ENCODE results near the genes ZNF518A and UBTD1.

DNA sequence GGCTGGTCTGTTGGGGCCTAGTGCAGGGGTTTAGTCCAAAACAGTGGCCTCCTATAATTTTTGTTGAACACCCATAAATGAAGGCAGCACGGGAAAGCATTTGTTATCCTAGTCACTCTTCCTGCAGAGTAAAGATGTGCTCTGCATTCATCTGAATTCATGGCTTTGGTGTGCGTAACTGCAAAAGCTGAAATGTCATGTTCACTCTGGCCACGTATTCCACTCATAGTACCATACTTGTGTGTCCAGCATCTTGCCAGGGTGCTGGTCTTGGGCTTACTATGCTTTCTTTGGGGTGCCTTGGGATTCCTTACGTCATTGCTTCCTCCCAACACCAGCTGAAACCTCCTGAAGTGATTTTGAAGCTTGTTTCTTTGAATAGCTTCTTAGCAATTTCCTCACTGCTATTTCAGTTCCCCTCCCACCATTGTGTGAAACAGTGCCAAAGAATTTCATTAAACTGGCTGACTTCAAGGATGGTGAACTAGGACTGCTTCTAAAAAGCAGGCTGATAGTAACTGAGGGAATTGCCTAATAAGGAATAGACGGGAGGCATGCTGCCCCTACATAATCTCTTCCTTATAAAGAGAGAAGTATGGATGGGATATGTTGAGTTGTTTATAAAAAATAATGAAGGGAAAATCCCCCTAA lies 36.9 kb downstream of the ENTPD1 start:
- RAMPAGE, long total RNA, result no peak
- RRBS, result no CpG with 5 or more reads among the region's 5 CpGs

GRCh38 chr10:96044760-96045153 lies 1.4 kb downstream of the CCNJ start:
- RAMPAGE, long total RNA, result no peak
- RRBS, result no CpG with 5 or more reads among the region's 8 CpGs

GRCh38 chr10:96129820-96130628 lies at the start of gene ZNF518A:
Gene ZNF518A, plus strand, starts transcription at chr10:96130297.
- RAMPAGE, long total RNA, result no peak
- RRBS, result 2% methylated on average over 27 of the region's 68 CpGs

DNA sequence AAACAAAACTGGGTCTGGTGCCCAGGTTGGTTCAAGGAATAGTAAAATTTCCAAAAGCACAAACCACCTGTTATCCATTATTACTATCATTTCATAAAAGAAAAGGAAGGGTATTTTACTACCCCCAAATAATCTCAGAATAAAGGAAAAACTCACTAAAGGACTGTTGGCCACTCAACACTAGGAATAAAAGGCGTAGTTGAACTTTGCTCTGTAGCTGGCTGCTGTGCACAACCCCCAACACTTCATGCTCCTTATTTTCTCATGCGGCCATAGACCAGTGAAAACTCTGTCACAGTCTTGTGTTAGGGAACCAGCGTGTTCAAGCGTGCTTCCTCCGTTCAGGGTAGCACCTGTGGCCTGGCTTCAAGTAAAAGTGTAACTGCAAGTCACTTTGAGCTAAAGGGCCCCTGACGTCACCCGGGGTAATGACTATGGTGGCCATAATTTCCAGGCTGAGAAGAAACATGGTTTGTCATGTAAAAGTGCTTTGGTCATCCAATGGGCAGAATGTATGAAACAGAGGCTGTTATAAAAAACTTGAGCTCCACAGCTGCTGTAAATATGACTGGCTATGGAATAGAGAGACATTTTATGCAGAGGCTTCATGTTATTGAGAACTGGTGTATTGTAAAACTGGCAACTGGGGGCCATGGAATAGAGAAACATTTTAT lies 27.0 kb downstream of the BLNK start:
- RAMPAGE, long total RNA, result no peak
- RRBS, result no CpG with 5 or more reads among the region's 7 CpGs

GRCh38 chr10:96374980-96375750 lies 16.4 kb upstream of the OPALIN start:
- RAMPAGE, long total RNA, result no peak
- RRBS, result no CpG with 5 or more reads among the region's 34 CpGs

- RAMPAGE, long total RNA, result no peak
- RRBS, result no CpG with 5 or more reads among the region's 2 CpGs
Observed at GRCh38 chr10:96588707-96589144, 1.9 kb upstream of the TM9SF3 start.

DNA sequence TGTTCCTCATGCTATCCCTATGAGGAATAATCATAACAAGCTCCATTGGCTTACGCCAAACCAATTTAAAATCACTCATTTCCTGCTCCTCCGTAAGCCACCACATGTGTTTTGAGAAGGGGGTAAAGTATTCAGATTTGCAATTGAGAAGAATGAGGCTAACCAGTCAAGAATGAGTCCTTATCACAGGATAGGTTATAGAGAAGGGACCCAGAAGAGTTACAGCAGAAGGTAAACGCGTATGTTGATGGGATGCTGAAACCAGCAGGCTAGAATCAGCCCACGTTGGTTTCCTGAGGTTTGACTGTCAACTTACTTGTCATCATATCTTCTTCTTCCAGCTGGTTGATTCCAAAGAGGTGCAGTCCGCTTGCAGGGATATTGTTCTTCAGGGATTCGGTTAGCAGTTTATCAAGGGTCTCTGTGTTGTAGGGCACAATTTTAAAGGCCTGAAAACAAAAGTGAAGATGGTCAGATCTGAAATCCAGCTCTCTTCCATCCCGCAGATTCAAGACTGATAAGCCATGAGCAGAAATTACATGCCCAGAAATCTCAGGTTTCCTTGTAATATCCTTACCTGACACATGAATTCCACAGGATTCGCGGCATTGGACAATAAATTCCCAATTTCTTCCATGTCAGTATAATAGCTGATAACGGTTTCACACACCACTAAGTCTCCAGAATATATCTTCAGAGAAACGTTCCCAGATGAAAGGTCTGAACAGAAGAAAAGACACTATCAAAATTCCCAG lies 64.3 kb upstream of the TM9SF3 start:
- RAMPAGE, long total RNA, result no peak
- RRBS, result no CpG with 5 or more reads among the region's 12 CpGs

DNA sequence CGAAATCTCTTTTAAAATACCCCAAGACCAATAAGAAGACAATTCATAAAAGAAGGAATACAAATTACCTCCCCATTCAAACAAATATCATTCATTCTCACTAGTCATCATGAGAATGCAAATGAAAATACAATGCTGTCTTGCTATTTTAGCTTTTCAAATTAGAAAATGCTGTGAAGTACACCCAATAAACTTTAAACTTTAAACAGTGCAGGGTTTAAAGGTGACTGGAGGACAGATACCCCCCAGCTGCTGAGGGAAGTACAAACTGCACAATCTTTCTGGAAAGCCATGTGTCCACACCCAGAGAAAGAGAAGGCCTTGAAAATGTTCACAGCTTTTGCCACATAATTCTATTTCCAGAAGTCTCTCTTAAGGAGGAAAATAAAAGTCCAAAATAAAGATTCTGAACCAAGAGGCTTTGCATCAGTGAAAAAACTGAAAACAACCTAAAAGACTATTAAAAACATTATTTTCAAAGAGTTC lies 56.5 kb downstream of the PIK3AP1 start:
- RAMPAGE, long total RNA, result no peak
- RRBS, result no CpG with 5 or more reads among the region's 1 CpG

DNA sequence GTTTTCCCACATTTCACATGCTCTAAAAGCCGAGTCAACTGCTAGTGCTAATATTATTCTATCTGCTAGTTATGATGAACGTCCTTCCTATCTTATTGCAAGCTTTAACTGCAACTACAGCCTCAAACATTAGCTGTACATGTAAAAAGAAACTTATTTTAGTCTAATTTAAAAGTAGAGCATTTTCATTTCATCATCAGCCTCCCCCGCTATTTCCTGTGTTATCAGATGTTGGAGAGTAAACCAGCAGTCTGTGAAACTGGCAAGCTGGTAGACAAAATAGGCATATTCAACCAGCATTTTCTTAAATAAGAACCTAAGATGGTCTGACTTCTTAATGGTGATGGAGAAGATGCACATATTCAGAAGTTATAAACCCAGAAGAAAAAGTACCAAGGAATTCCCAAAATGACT lies 25.0 kb downstream of the PIK3AP1 start:
- RAMPAGE, long total RNA, result no peak
- RRBS, result no CpG with 5 or more reads among the region's 3 CpGs

DNA sequence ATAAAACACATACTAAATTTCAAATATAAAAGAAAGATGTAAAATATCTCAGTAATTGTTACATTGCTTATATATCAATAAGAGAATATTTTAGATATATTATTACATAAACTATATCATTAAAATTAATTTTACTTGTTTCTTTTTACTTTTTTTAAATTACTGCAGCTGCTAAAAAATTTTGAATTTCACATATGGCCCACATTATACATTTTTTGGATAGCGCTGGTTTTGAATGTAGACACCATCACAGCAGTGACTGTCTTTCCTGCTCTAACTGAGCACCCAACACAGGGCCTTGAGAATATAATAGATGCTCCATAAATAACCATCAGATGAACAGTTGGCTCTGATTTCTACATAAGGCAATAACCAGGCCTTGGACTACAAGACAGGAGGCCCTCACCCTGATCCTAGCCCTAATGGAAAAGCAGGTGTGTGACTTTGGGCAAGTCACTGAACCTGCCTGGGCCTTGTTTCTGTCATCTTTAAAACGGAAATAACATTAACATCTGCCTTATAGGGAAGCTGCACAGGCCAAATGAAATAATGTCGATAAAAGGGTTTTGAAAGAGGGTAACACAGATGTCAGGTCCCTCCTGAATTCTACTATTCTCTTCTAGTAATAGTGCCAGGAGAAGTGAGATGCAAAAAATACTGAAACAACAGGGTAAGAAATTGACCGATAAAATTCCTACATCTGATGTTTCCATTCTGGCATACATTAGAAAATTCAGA lies 20.8 kb downstream of the PIK3AP1 start:
- RAMPAGE, long total RNA, result no peak
- RRBS, result no CpG with 5 or more reads among the region's 4 CpGs

- RAMPAGE, long total RNA, result no peak
- RRBS, result no CpG with 5 or more reads among the region's 13 CpGs
Observed at GRCh38 chr10:96718135-96719115, 1.9 kb downstream of the PIK3AP1 start.

DNA sequence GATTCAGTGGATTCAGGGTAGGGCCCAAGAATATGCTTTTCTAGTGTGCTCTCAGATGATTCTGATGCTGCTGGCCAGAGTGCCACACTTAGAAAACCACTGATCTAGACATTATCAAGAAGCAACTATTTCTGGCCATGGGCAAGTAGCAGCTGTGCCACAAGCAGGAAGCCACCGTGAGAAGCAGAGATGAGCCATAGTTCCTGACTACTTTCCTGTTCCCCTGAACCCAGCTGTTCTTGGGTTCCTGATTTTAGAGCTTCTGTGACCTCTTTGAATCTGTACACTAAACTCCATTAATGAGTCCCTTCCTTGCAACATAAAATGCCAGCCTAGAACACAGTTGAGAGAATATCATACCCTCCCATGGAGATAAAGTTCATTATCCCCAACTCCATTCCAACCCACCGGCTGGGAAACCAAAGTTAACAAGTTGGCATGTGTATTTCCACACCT lies 38.2 kb upstream of the PIK3AP1 start:
- RAMPAGE, long total RNA, result no peak
- RRBS, result no CpG with 5 or more reads among the region's 2 CpGs

GRCh38 chr10:96833698-96834098 lies 1.6 kb downstream of the LCOR start:
- RAMPAGE, long total RNA, result no peak
- RRBS, result no CpG with 5 or more reads among the region's 9 CpGs

GRCh38 chr10:97320750-97321529 lies 1.9 kb downstream of the FRAT1 start:
- RAMPAGE, long total RNA, result no peak
- RRBS, result 2% methylated on average over 5 of the region's 41 CpGs

- RAMPAGE, long total RNA, result no peak
- RRBS, result no CpG with 5 or more reads among the region's 4 CpGs
Observed at GRCh38 chr10:97321798-97322463, 2.9 kb downstream of the FRAT1 start.

GRCh38 chr10:97435976-97436539 lies 9.7 kb downstream of the EXOSC1 start:
- RAMPAGE, long total RNA, result no peak
- RRBS, result no CpG with 5 or more reads among the region's 7 CpGs

DNA sequence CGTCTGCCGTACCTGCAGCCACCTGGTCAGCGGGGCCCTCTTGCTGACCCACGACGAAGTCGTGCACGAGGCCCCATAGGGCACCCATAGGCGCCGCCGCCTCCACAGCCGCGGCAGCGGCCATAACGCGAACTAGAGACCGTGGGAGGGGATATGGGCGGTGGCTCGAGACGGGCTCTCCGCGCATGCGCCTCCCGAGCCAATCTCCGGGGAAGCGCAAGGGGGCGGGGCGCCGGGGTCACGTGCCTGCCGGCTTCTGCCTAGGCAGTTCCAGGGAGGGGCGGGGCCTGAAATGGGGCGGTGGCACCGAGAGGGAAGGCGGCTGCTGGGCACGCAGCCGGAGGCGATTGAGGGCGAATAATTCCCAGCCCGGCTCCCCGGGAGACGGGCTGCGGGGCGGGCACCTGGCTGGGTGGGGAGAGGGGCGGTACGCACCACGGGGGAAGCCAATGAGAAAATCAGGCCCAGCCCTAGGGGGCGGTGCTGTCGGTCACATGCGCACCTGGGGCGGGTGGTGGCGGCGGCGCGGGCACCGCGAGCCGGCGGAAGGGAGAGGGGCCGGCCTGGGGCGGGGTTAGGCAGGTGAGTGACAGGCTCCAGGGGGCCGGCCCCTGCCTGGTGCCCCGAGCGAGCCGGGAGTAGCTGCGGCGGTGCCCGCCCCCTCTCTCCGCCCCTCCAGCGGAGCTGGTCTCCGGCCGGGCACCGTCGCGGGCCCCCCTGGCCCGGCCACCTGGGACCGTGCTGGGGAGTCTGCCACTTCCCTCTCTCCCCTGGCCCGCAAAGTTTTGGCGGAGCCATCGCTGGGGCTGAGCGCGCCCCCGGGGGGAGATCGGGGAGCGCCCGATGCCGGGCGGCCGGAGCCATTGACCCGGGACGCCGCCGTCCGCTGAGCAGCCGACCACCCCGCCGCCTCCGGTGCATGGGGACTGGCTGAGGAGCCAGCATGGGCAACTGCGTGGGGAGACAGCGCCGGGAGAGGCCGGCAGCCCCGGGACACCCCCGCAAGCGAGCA lies at the start of gene UBTD1:
UBTD1 (plus strand) TSS at position 664 of the 1,012 bp plus-strand sequence.
- RAMPAGE, long total RNA, result start-site peak on the plus strand centred at position 683 of the sequence, 76 bp wide, 59 and 13 reads in 2 replicates
- RRBS, result 2% methylated on average over 35 of the region's 104 CpGs

DNA sequence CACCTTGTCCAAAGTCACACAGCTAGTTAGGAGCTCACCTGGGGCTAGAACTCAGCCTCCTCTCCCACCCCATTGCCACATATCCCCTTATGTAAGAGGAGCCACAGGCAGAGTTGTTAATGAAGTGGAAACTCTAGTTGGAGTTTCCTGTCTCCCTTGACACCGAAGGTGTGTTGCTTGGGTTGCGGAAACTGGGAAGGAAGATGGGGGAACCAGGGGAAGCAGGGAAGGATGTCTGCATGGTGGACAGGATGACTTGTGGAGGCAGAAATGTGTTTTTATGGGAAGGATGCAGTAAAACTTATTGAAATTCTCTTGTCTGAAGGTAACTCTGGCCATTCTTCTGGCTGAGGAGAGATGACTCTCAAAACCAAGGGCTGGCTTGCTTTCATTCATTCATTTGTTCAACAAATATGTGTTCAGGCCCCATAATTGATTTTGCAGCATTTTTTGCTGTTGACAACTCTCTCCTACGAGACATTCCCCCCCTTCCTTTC lies 1.5 kb downstream of the UBTD1 start:
- RAMPAGE, long total RNA, result no peak
- RRBS, result no CpG with 5 or more reads among the region's 3 CpGs

GRCh38 chr10:97571601-97572144 lies 906 bp upstream of the ANKRD2 start:
- RAMPAGE, long total RNA, result no peak
- RRBS, result no CpG with 5 or more reads among the region's 5 CpGs

DNA sequence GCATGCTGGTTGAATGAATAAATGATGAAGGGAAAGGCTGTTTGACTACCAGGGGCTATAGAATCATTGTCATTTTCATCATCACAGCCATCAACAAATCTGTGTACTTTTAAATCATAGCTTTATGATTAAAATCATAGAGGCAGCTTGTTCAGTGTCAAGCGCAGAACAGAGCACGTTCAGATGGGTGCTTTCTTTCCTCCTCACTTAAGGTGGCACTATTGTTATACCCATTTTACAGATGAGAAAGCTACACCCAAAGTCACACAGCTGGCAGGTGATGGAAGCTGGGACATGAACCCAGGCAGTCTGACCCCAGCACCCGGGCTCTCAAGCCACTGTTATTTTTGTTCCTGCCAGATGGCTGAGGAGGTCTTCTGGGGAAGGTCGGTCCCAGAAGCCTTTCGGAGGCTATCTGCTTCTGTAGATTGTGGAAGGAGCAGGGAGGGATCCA lies 777 bp downstream of the AVPI1 start:
- RAMPAGE, long total RNA, result no peak
- RRBS, result no CpG with 5 or more reads among the region's 5 CpGs